ENCODE measurements around a stretch of chr20.

DNA sequence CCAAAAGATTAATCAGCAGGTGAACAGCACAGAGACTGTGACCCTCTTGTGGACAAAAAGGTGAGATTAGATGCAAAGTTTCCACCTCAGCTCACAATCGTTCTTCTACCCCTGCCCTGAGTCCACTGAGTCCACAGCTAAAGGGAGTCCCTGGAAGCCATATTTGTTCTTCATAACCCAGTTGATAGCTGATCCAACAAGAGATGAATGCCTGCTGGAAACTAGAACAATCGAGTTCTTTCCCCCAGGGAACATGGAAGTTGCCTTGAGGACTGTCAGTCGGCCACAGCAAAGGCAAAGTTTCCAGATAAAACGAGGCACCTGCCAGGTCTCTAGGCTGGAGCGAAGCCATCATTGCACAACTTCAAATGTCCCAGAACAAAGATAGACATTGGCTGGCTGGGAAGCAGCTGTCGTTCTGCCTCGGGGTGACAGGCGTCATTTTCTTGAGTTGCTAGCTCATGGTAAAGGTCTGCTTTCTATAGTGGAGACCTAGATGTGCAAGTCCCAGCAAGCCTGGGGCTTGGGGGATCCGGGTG lies 184.3 kb upstream of the ZNF217 start:
- PRO-cap: no peak

DNA sequence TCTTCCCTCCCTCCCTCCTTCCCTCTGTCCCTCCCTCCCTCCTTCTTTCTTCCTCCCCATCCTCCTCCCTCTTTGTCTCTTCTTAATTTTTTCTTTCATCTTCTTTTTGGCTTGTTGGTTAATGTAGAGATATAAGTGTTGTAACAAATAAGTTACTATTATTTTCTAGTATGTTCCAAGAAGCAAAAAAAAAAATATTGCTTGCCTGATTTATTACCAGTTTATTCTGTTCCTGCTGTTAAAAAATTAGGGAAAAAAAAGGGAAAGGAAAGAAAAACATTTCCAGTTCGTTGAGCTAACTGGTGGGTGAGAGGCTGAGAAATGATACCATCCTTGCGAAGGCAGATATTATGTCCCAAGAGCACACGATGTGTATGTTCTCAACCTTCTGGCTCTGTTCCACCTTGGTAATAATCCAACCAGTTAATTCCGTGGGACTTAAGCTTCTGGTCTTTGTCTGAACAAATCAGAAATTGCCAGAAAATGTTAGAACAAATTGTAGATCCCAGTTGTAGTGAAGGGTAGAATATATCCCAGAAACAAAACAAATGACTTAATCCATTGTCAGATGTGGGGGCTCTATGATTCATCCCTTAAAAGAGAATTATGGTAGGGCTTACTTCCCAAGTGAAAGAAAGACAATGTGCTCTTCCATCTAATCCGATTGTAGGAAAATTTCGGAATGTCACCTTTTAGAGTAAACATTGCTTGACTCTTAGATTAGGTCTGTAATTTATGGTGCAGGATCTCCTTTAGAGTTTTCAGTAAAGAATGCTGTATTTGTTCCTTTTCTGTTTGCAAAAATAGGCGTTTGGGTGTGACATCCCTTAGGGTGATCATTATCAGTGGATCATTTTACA lies 234.3 kb upstream of the ZNF217 start:
- PRO-cap: no peak

- PRO-cap: no peak
Observed at GRCh38 chr20:53866596-53867040, 203.8 kb downstream of the BCAS1 start.

DNA sequence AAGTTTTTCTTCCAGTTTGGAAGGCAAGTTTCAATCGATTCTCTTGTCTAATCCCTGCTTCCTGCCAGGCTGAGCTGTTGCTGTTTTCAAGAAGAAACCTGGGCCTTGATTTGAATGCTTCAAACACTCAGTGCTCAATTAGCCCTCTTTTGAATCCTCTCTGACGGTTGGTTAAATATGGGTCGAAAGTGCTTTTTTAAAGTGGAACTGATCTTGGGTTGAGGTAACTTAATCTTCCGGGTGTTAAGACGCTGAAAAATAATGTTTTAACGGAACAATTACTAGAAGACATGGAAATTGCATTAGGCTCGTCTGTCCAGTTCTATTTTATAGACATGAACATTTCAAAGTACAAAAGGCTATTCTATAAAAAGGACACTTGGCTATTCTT lies 203.2 kb downstream of the BCAS1 start:
- PRO-cap: no peak

DNA sequence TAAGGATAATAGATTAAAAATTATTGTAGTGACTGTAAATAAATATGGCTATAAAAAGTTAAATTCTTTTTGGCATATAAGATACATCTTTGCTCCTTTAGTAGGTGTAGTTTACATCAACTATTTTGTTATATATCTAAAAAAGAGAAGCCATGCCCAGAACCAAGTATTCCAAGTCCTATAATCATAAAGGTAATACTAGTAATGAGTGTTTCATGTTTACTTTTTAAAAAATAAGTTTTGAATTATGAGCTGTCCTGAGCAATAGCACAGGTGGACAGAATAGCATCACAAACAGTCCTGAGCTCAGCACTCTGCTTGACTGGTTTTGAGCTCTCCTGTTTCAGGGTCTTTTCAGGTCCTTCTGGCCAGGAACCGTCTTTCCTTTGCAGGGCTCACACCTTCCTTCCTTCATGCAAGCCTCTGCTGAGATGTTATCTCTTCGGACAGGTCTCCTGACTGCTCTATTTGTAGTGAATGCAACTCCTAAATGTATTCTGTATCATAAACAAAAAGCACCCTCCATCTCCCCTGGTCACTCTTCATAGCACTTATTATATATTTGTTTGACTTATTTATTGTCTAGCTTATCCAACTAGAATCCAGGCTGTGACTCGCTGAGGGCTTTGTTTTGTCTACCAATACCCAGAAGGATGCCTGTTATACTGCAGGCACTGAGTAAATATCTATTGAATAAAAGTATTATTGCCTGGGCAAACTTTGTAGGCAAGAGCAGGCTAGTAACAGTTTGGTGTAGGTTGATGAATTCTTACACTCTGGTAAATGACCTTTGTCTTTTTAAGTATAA lies 200.0 kb downstream of the BCAS1 start:
- PRO-cap: no peak

GRCh38 chr20:53872116-53873162 lies 198.0 kb downstream of the BCAS1 start:
- PRO-cap: no peak

- PRO-cap: no peak
Observed at GRCh38 chr20:53884968-53885428, 185.4 kb downstream of the BCAS1 start.

DNA sequence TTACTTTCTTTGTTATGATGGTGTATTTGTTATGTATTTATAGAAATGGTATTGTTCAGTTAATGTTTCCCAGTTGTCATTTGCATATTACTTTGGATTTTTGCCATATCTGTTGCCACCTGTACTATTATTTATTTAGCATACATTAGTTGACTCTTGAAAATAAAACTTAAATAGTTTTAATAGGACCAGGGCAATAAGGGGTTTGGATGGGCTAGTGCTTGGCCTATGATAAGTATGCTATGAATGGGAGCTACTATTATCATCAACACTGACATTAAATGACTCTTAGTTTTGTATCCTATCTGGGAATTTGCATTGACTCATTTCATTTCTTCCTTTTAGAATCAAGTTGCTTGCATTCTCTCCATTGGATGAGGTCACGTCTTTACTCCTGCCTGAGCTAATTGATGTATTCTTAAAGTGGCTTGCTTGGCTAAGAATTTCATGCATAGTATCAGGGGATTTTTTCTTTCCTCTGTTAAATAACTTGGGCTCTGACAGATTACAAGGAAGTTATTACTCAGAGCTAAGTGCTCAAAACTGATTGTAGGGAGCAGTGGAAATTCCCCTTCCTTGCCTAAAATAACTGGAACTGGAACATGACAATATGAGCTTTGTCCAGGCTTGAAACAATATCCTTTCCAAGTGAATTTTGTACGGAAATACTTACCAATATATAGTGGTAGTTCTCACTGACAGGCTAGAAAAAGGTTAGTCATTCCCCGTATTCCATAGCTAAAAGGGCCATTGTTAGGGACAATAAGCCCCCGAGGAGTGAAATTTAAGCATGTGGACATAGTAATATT lies 170.0 kb downstream of the BCAS1 start:
- PRO-cap: no peak

DNA sequence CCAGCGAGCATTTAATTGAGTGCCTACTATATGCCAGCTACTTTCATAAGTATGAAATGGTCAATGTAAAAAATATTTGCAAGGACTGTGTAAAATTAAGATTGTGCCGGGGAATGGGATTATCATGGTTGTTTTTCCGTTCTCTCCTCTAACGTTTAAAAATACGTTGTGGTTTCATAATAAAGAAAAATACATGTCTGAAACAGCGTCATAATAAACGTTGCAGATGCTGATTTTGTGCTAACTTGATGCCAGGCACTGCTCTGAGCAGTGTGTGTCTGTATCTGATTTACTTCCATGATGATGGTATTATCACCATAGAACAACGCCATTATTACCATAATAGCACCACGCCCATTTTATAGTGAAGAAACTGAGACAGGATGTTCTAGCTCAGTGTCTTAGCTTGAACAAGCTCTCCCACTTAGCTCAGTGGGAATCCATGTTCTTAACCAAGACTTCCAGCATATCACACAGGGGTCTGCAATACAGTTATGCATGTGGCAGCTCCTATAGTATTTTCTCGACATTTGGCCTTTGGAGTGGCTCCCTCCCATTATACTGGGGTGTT lies 144.5 kb downstream of the BCAS1 start:
- PRO-cap: no peak

GRCh38 chr20:53934201-53935345 lies 135.8 kb downstream of the BCAS1 start:
- PRO-cap: unidirectional peak, minus-strand start at chr20:53934557

GRCh38 chr20:53939869-53940648 lies 130.3 kb downstream of the BCAS1 start:
- PRO-cap: no peak

DNA sequence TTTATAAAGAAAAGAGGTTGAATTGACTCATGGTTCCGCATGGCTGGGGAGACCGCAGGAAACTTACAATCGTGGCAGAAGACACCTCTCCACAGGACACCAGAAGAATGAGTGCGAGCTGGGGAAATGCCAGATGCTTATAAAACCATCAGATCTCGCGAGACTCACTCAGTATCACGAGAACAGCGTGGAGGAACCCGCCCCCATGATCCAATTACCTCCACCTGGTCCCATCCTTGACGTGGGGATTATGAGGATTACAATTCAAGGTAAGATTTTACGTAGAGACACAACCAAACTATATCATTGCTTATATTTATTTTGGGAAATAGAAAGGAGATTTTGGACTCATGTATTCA lies 11.5 kb downstream of the BCAS1 start:
- PRO-cap: no peak

DNA sequence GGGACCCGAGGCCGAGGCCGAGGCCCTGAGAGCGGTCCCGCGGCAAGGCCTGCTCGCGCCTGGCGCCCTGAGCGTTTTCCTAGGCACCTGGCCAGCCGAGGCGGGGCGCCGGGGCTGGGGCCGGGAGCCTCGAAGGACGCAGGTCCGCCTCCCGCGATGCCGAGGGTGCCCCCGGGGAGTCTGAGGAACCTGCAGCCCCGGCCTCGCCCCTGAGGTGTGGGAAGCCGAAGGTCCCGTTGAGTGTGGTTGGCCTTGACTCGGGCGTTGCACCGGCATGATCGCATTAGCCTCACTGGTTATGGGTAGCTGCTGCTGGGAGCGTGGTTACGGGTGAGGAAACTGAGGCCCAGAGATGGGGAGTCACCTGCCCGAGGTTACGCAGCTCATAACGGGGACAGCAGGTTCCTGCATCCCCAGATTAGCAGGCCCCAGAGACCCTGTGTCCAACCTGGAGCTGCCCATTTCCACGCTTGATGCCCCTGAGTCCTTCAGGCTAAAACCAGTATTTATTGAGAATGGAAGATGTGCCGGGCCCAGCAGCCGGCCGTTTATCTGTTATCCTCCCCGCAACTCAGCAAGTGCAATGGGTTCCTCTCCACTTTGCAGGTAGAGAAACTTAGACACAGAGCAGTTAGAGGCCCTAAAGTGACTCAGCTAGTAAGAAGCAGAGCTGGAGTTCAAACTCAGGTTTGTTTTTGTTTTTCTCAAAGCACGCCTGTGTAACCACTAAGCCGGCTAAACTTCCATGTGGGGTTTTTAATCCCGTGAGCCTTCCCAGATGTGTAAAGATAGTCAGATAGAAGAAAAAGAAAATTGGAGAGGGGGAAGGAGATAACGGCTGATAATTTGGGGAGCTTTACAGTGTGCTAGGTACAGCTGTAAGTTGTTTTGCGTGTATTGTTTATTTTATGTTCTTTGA lies 601 bp downstream of the PFDN4 start:
- PRO-cap: no peak

- PRO-cap: no peak
Observed at GRCh38 chr20:55007050-55007318, 531.6 kb downstream of the DOK5 start.

DNA sequence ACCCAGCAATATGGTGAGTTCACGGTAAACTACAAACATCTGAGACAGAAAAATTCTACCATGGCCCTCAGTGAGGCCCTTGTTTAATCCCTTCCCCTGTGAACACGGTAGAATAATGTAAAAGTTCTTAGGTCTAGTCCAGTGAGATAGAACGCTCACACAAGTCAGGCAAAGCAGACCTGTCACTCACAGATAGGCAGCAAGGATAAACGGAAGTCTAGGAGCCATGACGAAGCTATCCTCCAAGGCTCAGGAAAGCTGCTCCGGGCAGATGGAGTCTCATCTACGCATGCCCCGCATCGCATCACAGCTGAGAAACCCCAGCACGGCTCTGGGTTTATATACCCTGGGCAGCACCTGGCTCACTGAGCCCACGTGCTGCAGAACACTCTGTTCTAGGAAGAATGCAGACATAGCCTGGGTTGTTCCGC lies 260.6 kb downstream of the CBLN4 start:
- PRO-cap: no peak

GRCh38 chr20:56348252-56348810 lies 10.4 kb upstream of the FAM210B start:
- PRO-cap: no peak

DNA sequence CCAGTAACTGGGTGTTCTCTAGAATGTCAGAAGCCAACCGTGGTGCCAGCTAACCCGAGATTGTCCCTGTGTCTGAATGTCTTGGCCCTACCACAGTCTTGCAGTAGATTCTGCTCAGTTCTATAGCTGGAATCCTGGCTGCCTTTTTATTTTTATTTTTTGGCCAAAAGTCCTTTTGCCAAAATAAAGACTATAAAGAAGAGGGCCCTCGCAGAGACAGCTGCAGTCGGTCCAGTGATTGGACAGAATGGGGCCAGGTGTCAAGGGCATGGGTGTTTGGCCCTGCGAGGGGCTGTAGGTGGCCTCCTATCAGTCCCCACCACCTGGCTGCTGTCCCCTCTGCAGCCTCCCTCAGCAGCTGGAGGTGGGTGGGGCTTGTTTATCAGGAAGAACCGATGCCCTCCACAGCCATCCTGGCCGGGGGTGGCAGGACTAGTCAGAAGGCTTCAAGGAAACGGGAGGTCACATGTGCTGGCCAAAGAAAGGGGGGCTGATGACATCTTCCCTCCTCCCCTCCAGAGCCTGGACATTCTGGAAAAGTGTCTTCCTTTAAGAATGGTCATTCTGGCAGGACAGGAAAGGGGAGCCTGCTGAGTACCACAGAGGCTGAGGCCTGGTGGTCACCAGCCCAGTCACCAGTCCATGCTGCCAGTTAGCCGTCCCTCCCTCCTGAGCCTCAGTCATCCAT lies 4.0 kb downstream of the FAM210B start:
- PRO-cap: no peak

- PRO-cap: no peak
Observed at GRCh38 chr20:56417835-56418930, 6.1 kb downstream of the CASS4 start.

DNA sequence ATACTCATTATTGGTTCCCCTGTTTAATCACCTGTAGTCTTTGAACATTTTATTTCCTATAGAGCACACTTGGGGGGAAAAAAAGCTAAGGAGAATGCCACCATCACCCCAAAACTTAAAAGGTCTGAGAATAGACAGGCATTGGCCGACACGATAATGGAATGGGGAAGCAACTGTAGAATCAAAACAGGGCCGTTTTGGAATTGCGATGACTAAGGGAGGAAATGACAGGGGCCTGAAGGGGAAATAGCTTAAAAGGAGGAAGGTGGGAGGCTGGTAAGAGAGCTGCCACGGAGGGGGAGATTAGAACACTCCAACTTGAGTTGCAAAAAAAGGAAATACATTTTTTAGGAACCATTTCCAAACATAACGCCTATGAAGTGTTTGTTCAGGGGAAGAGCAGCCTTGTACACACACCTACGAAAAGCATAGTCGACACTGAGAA lies 6.9 kb downstream of the CASS4 start:
- PRO-cap: no peak

- PRO-cap: no peak
Observed at GRCh38 chr20:56451998-56452825, 16.2 kb upstream of the RTF2 start.